ENCODE results near the gene CCNF.

DNA sequence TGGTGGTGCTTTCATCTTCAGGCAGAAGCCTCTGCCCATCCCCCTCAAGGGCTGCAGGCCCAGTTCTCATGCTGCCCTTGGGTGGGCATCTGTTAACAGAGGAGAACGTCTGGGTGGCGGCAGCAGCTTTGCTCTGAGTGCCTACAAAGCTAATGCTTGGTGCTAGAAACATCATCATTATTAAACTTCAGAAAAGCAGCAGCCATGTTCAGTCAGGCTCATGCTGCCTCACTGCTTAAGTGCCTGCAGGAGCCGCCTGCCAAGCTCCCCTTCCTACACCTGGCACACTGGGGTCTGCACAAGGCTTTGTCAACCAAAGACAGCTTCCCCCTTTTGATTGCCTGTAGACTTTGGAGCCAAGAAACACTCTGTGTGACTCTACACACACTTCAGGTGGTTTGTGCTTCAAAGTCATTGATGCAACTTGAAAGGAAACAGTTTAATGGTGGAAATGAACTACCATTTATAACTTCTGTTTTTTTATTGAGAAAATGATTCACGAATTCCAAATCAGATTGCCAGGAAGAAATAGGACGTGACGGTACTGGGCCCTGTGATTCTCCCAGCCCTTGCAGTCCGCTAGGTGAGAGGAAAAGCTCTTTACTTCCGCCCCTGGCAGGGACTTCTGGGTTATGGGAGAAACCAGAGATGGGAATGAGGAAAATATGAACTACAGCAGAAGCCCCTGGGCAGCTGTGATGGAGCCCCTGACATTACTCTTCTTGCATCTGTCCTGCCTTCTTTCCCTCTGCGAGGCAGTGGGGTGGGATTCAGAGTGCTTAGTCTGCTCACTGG is 5.5 kb upstream of the MAPK8IP3 start:
- PRO-cap, 4 experiments: no peak in any of the 4 experiments
- RAMPAGE, long total RNA, 4 experiments: no peak in any of the 4 experiments

- PRO-cap, 4 experiments: no peak in any of the 4 experiments
- RAMPAGE, long total RNA, 4 experiments: no peak in any of the 4 experiments
These were observed 1.9 kb downstream of the FAHD1 start for GRCh38 chr16:1828551-1829634.

DNA sequence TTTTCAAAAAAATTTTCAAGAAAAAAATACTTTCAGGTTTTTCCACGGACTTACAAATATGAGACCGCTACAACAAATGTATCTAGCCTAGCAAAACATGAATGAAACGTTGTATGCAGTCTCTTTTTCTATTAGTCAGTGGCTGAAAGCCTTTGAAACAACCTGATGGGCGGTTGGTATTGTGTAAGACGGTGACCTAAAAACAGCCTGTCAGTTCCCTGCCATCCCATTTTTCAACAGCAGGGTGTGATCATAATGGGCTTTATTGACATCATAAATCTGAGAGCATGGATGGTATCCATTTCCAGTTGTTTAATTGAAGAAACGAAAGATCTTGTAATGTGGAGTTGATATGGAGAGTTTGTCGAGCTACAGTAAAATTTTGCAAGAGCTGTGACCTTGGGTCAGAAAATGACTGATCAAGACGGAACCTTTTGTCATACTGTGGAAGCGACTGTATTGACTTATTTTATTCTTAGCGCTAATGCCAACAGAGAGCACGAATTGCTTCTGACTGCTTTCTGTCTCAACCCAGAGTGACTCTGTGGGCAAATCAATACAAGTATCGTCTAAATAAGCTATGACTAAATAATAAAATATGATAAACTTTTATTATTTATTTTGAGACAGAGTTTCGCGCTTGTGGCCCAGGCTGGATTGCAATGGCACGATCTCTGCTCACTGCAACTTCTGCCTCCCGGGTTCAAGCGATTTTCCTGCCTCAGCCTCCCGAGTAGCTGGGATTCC is 12.3 kb upstream of the MEIOB start:
- PRO-cap, 4 experiments: no peak in any of the 4 experiments
- RAMPAGE, long total RNA, 4 experiments: no peak in any of the 4 experiments

DNA sequence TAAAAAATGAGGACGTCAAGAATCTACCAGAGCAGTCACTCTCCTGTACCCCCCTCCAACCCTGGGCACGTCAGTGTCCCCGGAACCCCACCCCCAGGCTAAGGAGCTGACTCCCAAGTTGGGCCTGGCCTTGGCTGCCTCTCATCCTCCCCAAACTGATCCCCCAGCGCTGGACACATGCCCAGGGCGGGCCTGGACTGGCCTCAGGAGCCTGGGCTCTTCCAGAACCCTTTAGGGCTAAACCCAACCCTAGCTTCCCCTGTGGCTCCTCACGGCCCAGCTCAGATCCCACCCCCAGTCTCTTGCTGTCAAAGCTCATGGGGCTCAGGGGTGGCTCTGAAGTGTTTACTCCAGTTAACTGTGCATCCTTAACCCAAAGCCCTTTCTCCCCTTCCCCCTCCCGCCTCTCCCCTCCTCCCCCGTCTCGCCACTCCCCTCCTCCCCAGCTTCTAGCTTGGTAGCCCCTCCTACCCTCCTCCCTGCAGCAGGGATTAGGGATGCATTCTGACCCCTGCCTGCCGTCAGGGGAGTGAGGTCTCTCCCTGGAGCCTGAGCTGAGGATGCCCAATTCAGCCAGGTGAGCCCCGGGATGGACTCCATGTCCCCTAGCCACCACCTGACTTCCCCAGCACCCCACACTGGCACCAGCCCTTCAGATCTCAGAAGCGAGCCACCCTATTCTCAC is 1.7 kb downstream of the HS3ST6 start:
- PRO-cap, 4 experiments: no peak in any of the 4 experiments
- RAMPAGE, long total RNA, 4 experiments: no peak in any of the 4 experiments

- PRO-cap, 4 experiments: peak in 1 of 4 experiments; most common plus-strand start chr16:1918159 (in 1)
- RAMPAGE, long total RNA, 4 experiments: no peak in any of the 4 experiments
These were observed 383 bp downstream of the HS3ST6 start for GRCh38 chr16:1917839-1918224.

GRCh38 chr16:1938125-1939277 is 4.5 kb downstream of the MSRB1 start:
- PRO-cap, 4 experiments: peak in 2 of 4 experiments; most common plus-strand start chr16:1938612 (in 2)
- RAMPAGE, long total RNA, 4 experiments: no peak in any of the 4 experiments

- PRO-cap, 4 experiments: no peak in any of the 4 experiments
- RAMPAGE, long total RNA, 4 experiments: no peak in any of the 4 experiments
These were observed 831 bp upstream of the RPS2 start for GRCh38 chr16:1965216-1966097.

GRCh38 chr16:1991876-1992329 is 2.1 kb downstream of the SYNGR3 start:
- PRO-cap, 4 experiments: peak in 4 of 4 experiments; most common minus-strand start chr16:1992141 (in 2)
- RAMPAGE, long total RNA, 4 experiments: start-site peak on the minus strand in 1 of 4 experiments, at chr16:1992171-1992215 at its widest, 10 reads per replicate

DNA sequence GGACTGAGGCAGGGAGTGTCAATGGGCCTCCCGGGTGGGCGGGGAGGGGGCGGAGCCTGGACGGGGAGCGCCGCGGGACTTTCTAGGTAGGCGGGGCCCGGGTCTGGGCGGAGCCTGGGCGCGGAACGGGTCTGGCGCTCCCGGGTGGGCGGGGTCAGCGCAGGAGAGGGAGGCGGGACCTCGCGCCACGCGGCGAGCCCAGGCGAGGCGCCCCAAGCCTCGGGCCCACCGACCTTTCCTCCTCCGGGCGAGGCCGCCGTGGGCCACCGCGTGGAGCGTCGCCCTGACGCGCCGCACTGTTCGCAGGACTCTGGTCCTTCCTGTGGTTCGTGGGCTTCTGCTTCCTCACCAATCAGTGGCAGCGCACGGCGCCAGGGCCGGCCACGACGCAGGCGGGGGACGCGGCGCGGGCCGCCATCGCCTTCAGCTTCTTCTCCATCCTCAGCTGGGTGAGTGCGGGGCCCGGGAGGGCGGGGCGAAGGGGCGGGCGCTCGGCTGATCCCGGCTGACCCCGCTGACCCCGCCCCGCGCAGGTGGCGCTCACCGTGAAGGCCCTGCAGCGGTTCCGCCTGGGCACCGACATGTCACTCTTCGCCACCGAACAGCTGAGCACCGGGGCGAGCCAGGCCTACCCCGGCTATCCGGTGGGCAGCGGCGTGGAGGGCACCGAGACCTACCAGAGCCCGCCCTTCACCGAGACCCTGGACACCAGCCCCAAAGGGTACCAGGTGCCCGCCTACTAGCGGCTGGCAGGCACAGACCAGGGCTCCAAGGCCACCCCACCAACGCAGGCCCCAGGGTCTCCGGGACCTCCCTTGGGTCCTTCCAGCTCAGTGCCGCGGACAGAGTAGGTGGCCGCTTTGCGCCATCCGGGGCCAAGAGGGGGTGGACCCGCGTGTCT is 2.8 kb downstream of the SYNGR3 start:
- PRO-cap, 4 experiments: peak in 2 of 4 experiments; most common plus-strand start position 157 of the sequence (in 2)
- RAMPAGE, long total RNA, 4 experiments: no peak in any of the 4 experiments

- PRO-cap, 4 experiments: peak in 1 of 4 experiments; most common minus-strand start chr16:2031055 (in 1)
- RAMPAGE, long total RNA, 4 experiments: start-site peak on the plus strand in 1 of 4 experiments, at chr16:2031552-2031634 at its widest, 12 reads per replicate
These were observed 4.4 kb downstream of the NHERF2 start for GRCh38 chr16:2030815-2031799.

DNA sequence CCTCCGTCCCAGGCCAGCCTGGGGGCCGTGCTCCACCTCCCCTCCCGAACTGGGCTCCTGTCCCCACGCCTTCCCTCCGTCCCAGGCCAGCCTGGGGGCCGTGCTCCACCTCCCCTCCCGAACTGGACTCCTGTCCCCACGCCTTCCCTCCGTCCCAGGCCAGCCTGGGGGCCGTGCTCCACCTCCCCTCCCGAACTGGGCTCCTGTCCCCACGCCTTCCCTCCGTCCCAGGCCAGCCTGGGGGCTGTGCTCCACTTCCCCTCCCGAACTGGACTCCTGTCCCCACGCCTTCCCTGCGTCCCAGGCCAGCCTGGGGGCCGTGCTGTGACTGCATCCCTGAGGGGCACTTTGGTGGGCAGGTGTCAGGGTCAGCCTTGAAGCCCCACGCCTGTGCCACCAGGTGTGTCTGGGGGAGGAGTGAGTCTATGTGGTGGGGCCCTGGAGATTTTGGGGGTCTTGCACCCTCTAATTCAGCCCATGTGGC is 7.9 kb downstream of the NHERF2 start:
- PRO-cap, 4 experiments: peak in 1 of 4 experiments; most common plus-strand start position 254 of the sequence (in 1)
- RAMPAGE, long total RNA, 4 experiments: no peak in any of the 4 experiments

- PRO-cap, 4 experiments: no peak in any of the 4 experiments
- RAMPAGE, long total RNA, 4 experiments: no peak in any of the 4 experiments
These were observed 43.5 kb downstream of the PKD1 start for GRCh38 chr16:2091996-2092760.

GRCh38 chr16:2152950-2153703 is 2.5 kb upstream of the TRAF7 start:
- PRO-cap, 4 experiments: no peak in any of the 4 experiments
- RAMPAGE, long total RNA, 4 experiments: no peak in any of the 4 experiments

DNA sequence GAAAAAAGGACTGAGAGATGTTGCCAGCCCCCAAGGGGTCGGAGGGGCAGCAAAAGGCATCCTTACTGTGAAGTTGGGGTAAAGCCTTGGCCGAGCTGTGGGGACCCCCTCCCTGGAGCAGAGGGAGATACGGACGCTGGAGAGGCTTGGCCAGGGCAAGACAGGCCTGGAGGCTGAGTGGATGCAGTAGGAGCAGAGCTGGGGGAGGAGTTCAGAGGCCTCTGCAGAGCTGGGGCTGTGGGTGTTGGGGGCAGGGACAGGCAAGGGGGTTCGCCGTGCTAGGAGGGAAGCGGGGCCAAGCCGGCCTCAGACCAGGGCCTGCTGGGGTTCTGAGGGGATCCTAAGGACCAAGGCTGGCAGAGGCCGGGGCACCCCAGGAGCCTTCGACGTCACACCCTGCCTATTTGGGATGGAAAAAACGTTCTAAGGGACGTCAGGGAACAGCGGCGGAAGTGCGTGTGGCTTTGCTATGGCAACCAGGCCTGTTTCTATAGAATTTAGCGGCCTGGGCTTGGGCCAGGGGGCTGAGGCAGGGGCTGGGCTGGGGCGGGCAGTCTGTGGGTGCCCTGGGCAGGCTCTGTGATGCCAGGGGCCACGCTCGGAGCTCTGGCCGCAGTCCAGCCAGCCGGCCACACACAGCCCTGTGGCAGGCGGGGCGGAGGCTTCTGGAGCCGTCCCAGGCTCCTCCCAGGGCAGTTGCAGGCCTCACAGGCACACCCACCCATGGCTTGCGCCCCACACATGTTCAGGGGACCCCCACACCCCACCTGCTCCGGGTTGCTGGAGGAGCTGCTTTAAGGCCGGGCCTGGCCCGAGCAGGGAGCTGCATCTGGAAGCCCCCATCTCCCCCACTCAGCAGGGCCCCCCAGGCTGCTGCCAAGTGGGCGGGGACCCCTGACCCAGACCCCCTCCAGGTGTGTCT is 3.7 kb downstream of the TRAF7 start:
- PRO-cap, 4 experiments: peak in 1 of 4 experiments; most common minus-strand start position 398 of the sequence (in 1)
- RAMPAGE, long total RNA, 4 experiments: no peak in any of the 4 experiments

GRCh38 chr16:2169695-2170941 is 14.5 kb downstream of the TRAF7 start:
- PRO-cap, 4 experiments: peak in 4 of 4 experiments; most common plus-strand start chr16:2170361 (in 3); most common minus-strand start chr16:2170231 (in 4)
- RAMPAGE, long total RNA, 4 experiments: start-site peak on the plus strand in 1 of 4 experiments, at chr16:2170357-2170401 at its widest, 15 reads per replicate

- PRO-cap, 4 experiments: no peak in any of the 4 experiments
- RAMPAGE, long total RNA, 4 experiments: no peak in any of the 4 experiments
These were observed 19.8 kb downstream of the CASKIN1 start for GRCh38 chr16:2176454-2177116.

DNA sequence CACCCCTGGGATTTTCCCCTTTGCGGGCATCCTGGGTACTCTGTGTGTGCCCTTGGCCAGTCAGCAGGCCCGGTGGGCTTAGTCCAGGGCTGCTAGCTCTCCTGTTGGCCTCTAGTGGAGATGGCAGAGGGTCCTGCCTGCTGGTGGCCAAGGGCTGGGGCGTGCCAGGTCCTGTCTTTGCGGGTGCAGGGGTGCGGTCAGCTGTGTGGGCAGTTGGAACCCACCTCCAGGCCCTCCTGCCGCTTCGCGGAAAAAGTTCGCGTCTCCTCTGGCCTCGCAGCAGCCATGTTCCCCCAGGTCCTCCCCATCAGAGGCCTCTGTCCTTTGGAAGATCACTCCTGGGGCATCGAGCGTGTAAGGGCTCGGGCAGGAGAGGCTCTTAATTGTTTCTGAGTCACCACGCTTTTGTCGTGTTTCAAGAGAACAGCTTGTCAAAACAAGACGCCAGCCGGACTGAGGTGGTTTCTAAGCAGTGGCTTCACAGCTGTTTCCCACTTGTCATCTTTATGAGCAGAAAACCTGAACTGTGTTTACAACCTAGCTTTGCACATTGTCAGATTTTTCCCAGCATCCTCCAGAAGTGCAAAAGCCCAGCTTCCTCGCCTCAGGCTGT is 5.1 kb upstream of the DNASE1L2 start:
- PRO-cap, 4 experiments: no peak in any of the 4 experiments
- RAMPAGE, long total RNA, 4 experiments: no peak in any of the 4 experiments

DNA sequence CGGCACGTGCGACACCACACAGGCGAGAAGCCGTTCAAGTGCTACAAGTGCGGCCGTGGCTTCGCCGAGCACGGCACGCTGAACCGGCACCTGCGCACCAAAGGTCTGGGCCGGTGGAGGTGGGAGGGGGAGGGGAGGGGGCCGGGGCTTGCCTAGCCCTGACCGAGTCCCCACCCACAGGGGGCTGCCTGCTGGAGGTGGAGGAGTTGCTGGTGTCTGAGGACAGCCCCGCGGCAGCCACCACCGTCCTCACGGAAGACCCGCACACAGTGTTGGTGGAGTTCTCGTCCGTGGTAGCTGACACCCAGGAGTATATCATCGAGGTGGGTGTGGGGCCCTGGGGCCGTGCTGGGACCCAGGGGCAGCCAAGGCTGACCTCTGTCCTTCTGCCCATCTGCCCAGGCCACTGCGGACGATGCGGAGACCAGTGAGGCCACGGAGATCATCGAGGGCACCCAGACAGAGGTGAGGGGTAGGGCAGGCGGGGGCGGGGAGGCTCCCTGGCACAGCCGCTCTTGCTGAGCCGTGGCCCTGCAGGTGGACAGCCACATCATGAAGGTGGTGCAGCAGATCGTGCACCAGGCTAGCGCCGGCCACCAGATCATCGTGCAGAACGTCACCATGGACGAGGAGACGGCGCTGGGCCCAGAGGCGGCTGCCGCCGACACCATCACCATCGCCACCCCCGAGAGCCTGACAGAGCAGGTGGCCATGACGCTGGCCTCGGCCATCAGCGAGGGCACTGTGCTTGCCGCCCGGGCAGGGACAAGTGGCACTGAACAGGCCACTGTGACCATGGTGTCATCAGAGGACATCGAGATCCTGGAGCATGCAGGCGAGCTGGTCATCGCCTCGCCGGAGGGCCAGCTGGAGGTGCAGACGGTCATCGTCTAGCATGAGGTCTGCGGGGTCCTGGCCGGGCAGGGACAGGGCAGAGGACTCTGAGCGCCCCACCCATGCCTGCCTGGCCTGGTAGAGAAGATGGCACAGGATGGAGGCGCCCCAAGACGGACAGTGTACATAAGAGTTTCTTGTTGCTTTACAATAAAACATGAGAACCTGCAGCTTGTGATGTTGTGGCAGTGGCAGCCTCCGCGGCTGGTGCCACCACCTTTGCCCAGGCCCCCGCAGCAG is 1.2 kb upstream of the DNASE1L2 start:
- PRO-cap, 4 experiments: no peak in any of the 4 experiments
- RAMPAGE, long total RNA, 4 experiments: no peak in any of the 4 experiments

- PRO-cap, 4 experiments: peak in 4 of 4 experiments; most common plus-strand start chr16:2428682 (in 1); most common minus-strand start chr16:2428983 (in 3)
- RAMPAGE, long total RNA, 4 experiments: start-site peak on the minus strand in 1 of 4 experiments, at chr16:2429114-2429170 at its widest, 5 reads per replicate
These were observed 781 bp upstream of the CCNF start for GRCh38 chr16:2428034-2429298.

DNA sequence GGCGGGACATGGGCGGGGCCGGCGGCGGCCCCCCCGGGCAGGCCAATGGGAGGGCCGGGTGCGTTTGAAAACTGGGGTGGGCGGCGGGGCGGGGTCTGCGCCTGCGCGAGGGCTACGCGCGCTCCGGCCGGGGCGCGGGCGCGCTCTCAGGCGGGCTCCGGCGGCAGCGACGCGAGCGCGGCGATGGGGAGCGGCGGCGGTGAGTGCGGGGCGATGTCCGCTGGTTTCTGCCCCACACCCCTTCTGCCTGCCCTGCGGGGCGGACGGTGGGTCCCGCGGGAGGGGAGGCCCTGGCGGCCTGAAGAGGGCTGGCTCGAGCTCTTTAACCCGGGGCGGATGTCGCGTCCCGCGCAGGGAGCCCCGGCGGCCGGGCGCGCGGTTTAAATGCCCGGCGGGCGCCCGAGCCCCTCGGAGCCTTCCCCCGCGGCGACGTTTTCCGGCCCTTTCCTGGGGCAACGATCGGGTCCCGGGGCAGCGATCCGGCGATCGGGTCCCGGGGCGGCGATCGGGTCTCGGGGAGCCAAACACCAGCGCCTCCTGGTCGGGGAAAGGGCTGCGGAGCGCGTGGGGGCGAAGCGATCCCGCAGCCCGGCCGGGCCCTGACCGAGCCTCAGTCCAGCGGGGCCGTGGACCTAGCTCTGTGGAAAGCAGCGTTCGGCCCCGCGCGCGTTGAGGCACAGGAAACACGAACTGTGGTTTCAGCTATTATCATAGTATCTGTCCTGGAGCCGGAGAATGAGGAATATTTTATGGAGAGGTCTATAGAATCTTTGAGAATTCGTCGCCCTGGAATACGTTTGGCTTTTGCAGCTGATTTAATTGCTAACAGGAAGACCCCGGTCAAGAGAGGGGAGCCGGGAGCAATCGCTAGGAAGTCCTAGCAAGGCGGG is at the start of gene CCNF:
TSS of gene CCNF (plus strand) at position 149 of the 890 bp plus-strand sequence.
- PRO-cap, 4 experiments: peak in 4 of 4 experiments; most common plus-strand start position 166 of the sequence (in 3); most common minus-strand start position 640 of the sequence (in 1)
- RAMPAGE, long total RNA, 4 experiments: start-site peak on the plus strand in 2 of 4 experiments, centred at positions 145 to 155 of the sequence, 10 to 18 reads per replicate

Measured in spleen (tissue), 7 donors.